Skin of body (tissue), 2 donors: ENCODE data around the gene FXR2.

- RAMPAGE, long total RNA: no peak
These were observed 16.6 kb downstream of the ZBTB4 start for GRCh38 chr17:7462640-7463479.

- RAMPAGE, long total RNA: no peak
These were observed 2.2 kb downstream of the SLC35G6 start for GRCh38 chr17:7483087-7484152.

DNA sequence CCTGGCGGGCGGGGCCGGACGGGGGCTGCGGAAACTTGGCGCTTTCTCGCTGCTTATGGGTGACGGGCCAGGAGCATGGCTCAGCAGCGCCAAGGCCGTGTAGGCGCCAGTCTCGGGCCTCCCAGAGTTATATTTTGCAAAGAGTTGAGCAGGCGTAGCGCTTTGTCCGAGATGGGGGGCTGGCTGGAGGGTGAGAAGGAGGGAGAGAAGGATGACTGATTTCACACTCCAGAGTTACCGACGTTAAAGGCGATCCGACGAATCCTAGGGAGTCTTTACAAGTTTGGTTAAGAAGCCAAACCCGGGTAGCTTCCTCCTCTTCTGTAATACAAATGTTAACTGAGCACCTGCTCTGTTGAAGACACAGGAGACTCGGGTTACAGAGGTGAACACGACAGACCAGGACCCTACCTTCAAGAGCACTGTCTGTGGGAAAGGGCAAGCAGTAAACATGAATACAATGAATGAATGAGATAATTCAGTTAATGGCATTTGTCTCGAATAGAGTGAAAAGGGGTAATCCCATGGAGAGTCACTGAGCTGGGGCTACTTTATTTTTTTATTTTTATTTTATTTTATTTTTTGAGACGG is 3.7 kb downstream of the SLC35G6 start:
- RAMPAGE, long total RNA: no peak

- RAMPAGE, long total RNA: no peak
These were observed 19.8 kb downstream of the SLC35G6 start for GRCh38 chr17:7500582-7501849.

DNA sequence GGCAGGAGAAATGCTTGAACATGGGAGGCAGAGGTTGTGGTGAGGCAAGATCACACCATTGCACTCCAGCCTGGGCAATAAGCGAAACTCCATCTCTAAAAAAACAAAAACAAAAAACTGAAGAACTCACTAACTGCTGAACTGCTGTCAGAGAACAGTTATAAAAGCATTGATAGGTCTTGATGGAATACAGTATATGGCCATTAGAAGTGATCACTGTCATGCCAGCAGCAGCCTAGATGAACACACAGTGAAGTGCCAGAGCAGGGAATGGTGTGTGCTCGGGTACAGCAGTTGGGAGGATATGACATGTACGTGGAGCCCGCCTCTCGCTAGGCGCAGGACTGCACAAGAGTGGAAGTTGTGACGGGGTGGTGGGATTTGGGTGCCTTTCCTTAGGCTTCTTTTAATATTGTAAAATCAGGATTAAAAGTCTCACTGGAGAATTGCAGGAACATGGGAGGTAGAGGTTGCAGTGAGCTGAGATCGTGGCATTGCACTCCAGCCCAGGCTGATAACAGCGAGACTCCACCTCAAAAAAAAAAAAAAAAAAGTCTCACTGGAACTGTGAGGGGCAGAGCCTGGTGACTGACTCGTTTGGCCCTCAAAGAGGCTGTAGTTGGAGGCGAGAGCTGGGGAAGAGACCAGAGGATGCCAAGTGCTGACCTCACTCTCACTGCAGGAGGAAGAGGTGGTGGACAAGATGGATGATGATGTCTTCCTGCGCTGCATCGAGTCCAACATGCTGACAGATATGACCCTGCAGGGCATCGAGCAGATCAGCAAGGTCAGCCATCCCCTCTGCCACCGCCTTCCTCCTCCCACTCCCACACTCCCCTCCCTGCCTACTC is 29.5 kb downstream of the SLC35G6 start:
- RAMPAGE, long total RNA: no peak

- RAMPAGE, long total RNA: no peak
These were observed 494 bp upstream of the TNFSF12 start for GRCh38 chr17:7548383-7548745.

GRCh38 chr17:7571906-7572265 is 739 bp upstream of the EIF4A1 start:
- RAMPAGE, long total RNA: no peak

- RAMPAGE, long total RNA: no peak
These were observed 926 bp upstream of the MPDU1 start for GRCh38 chr17:7582651-7583201.

DNA sequence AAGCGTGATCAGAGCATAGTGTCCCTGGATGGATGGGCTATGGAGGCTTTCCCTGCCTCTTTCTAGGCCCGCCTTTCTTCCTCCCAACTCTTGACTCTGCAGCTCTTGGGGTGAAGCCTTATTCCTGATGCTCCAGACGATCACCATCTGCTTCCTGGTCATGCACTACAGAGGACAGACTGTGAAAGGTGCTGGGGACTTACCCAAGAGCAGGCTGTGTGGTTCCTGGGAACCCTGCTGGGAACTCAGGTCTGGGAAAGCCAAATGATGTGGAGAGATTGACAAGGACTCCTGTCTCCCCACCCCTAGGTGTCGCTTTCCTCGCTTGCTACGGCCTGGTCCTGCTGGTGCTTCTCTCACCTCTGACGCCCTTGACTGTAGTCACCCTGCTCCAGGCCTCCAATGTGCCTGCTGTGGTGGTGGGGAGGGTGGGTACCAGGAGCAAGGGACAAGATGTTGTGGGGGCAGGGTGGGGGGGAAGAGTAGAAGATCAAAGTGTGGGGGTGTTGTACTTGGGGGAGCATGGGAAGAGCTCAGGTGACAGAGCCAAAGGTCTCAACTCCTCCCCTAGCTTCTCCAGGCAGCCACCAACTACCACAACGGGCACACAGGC is 3.0 kb downstream of the MPDU1 start:
- RAMPAGE, long total RNA: no peak

DNA sequence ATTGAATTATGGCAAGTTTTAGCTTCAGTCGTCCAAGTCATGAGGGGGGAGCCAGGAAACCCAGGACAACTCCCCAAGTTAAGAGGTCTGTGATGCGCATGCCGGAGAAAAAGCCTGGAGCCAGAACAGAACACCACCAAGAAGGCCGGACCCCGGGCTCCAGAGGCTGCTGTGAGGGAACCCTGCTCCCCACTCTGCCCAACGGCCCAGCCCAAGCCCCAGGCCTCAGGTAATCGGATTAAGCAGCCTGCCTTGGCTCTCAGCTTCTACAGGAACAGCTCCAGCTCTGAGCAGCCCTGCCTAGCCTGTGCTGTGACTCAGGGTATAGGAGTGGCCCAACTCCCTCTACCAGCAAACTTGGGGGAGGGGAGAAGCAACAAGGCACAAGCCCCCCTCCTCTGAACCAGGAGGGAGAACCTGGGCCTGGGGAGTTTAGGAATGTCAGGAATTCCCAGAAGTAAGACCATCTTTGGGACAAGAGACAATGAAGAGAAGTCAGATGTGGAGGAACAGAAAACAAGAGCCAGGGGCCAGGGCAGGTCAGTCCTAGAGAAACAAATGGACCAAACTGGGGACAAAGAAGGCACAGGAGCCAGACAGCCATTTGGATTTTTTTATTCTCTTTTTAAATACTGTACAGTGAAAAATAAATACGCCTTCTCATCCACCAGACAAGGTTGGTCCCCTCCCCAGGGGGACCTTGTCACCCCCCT is 893 bp upstream of the SOX15 start:
- RAMPAGE, long total RNA: no peak

DNA sequence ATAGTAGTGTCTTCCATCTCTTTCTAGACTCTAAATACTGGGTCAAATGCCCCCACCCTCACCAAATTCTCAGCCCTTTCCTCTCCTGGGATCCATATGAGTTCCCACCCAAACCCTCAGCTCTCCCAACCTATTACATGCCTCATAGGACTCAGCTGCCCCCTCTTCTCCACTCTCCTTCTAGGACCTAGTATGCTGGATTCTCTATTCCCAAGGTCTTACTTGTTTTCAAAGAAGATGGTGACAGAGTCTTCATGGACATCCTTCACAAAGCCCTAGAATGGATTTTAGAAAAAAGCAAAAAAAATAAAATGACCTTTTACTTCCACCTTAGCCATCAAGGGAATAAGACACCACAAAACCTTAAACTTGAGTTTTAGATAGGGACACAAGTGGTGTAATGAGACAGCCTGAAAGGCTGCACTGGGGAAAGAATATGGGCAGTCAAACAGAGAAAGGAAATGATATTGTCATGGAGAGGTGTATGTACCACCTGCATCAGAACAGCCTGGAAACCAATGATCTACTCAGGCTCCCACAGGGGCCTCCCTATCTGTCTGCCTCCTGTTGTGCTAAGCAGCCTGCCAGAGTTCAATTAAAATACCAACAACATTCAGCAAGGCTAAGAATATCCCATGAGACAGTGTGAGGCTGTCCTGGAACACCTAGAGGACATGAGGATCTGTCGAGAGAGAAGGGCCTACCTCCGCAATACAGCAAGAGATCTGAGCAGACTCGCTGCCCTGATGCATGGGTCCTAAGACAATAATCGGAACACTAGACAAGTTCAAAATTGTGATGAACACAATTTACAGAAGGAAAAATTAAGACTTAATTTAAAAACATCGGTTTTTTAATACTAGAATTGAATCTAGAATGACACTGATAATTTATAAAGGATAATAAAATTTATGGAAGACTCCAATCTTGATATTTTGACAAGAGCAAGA is 8.5 kb downstream of the FXR2 start:
- RAMPAGE, long total RNA: no peak

- RAMPAGE, long total RNA: no peak
These were observed at the start of gene FXR2 for GRCh38 chr17:7614616-7615721. FXR2 (minus strand) TSS chr17:7614897.

DNA sequence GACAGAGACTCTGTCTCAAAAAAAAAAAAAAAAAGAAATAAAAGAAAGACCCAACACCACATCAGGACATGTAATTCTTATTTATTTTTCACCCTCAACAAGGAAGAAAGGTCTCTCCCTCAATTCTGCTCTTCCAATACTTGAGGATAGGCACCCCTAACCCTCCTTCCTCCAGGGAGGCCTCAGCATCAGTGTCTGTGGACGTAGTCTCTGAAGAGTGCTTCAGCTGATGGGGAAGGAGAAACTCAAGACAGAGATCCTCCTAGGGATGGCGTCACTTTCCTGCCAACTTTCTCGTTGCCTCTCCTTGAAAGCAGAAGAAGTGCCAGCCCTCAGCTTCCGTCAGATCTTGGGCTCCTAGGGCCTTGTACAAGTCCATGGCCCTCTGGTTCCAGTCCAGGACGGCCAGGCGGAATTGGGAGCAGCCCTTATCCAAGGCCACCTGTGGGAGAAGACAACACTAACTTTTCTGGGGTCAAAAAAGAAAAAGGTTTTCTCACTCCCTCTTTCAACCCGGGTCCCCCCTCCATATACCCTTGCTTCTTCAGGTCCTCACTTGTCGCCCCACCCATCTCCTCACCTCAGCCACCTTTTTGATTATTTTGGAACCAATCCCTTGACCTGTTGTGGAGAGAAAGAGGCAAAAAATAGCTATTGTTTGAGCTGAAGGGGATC is 1.3 kb downstream of the SAT2 start:
- RAMPAGE, long total RNA: no peak

GRCh38 chr17:7631990-7632198 is 2.0 kb downstream of the SHBG start:
- RAMPAGE, long total RNA: no peak

- RAMPAGE, long total RNA: no peak
These were observed 9.9 kb downstream of the TP53 start for GRCh38 chr17:7677361-7677847.

- RAMPAGE, long total RNA: no peak
These were observed 9.2 kb downstream of the TP53 start for GRCh38 chr17:7678200-7678440.

DNA sequence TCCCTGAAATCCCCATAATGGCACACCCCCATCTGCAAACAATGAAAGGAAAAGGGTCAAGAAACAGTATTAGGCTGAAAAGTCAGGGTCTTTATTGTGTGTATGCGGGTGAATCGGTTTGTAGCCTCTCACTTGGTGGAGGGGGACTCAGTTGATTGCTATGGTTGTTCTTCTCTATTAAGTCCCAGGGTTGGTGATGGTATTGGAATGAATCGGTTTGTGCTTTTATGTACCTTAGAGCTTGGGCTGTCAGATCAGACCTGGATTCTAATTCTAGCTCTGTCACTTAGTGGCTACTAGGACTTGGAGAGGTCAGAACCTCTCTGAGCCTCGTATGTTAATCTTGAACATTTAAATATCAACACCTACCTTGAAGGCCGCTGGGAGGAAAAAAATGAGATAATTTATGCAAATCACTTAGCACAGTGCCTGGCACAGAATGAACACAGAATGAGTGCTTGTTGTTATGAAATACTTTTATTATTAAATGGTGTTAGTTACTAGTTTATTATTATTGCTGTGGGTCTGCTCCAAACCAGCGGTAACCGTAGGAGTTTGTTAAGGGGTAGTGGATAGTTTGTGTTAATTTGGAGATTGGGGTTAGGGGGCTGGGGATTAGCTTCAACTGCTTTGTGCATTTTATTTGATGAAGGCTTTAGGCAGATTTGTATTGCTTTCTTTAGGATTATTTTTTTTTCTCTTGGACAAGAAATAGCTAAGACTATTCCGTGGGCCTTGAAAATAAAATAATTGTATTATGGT is 3.5 kb downstream of the KDM6B start:
- RAMPAGE, long total RNA: no peak

GRCh38 chr17:7842490-7843507 is 8.8 kb downstream of the KDM6B start:
- RAMPAGE, long total RNA: no peak

DNA sequence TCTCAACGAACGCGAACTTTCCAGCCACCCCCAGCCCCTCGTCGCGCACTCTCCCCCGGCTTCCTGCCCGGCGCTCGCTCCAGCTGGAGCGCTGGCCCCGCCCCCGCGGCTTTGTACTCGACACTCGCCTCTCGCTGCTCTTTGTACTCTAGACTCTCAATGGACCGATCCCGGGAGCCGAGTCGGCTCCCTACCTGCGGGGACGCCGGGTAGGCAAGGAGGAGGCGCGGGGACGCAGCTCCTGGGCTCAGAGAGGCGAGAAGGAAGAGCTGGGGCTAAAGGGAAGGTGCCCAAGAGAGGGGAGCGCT is 9.5 kb downstream of the KDM6B start:
- RAMPAGE, long total RNA: no peak

DNA sequence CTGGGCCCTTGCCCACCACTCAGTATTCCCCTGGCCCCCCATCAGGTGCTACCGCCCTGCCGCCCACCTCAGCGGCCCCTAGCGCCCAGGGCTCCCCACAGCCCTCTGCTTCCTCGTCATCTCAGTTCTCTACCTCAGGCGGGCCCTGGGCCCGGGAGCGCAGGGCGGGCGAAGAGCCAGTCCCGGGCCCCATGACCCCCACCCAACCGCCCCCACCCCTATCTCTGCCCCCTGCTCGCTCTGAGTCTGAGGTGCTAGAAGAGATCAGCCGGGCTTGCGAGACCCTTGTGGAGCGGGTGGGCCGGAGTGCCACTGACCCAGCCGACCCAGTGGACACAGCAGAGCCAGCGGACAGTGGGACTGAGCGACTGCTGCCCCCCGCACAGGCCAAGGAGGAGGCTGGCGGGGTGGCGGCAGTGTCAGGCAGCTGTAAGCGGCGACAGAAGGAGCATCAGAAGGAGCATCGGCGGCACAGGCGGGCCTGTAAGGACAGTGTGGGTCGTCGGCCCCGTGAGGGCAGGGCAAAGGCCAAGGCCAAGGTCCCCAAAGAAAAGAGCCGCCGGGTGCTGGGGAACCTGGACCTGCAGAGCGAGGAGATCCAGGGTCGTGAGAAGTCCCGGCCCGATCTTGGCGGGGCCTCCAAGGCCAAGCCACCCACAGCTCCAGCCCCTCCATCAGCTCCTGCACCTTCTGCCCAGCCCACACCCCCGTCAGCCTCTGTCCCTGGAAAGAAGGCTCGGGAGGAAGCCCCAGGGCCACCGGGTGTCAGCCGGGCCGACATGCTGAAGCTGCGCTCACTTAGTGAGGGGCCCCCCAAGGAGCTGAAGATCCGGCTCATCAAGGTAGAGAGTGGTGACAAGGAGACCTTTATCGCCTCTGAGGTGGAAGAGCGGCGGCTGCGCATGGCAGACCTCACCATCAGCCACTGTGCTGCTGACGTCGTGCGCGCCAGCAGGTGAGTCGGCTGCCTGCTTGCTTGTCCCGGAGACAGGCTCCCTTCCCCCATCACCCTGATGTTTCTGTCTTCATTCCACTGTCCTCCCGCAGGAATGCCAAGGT is 5.8 kb upstream of the TMEM88 start:
- RAMPAGE, long total RNA: no peak